Frontal cortex (tissue), 2 donors: ENCODE measurements around the genes LCMT1 and GSG1L.

- RAMPAGE, long total RNA, result no peak
Observed at GRCh38 chr16:25063704-25064345, 47.7 kb upstream of the LCMT1 start.

- RAMPAGE, long total RNA, result no peak
Observed at GRCh38 chr16:25110721-25110970, 896 bp upstream of the LCMT1 start.

GRCh38 chr16:25111677-25112317 is at the start of gene LCMT1:
Gene LCMT1, plus strand, starts transcription at chr16:25111742.
- RAMPAGE, long total RNA, result start-site peak on the plus strand at chr16:25111729-25111825, 504 and 115 reads in 2 replicates

- RAMPAGE, long total RNA, result no peak
Observed at GRCh38 chr16:25246656-25247291, 10.9 kb downstream of the ZKSCAN2 start.

GRCh38 chr16:25258758-25259191 is 1.1 kb upstream of the ZKSCAN2 start:
- RAMPAGE, long total RNA, result no peak

DNA sequence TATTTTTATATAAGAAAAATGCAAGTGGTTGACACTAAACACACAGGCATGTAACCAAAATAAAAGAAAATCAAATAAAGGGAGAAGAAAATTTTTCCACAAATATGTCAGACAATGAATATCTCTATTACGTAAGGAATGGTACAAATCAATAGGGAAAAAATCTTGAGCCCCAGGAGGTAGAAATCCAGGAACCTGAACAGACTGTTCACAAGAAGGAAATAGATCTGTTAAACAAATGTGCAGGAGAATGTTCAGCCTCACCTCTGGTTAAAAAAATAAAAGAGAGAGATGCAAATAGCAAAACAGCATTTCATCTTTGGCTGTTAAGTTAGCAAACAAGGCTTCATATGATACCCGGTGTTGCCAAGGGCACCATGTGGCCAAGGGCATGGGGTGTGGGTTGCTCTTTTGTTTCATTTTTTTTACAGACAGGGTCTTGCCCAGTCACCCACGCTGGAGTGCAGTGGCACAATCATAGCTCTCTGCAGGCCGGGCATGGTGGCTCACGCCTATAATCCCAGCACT is 8.7 kb downstream of the KDM8 start:
- RAMPAGE, long total RNA, result no peak

DNA sequence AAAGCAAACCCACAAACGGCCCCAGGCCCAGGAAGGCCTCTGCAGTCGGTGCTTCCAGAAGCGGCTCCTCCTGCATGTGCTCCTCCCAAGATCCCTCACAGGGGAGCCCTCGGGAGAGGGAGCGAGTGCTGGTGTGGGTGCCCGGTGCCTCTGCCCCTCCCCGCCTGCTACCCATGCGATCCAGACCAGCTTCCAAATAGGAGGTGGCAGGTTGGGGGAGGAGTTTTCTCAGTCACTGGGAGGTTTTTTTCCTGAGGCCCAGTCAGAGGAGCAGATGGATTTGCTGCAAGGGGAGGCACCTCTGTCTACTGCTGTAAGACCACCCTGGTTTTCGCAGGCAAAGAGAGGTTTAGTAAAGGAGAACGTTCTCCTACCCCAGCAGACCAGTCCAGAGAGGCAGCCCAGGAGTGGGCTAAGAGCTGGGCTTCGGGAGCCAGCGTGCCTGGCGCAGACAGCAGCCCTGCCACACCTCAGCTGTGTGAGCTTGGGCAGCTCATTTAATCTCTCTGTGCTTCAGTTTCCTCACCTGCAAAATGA is 16.0 kb downstream of the KDM8 start:
- RAMPAGE, long total RNA, result no peak

- RAMPAGE, long total RNA, result no peak
Observed at GRCh38 chr16:27221264-27221888, 18.1 kb downstream of the KDM8 start.

DNA sequence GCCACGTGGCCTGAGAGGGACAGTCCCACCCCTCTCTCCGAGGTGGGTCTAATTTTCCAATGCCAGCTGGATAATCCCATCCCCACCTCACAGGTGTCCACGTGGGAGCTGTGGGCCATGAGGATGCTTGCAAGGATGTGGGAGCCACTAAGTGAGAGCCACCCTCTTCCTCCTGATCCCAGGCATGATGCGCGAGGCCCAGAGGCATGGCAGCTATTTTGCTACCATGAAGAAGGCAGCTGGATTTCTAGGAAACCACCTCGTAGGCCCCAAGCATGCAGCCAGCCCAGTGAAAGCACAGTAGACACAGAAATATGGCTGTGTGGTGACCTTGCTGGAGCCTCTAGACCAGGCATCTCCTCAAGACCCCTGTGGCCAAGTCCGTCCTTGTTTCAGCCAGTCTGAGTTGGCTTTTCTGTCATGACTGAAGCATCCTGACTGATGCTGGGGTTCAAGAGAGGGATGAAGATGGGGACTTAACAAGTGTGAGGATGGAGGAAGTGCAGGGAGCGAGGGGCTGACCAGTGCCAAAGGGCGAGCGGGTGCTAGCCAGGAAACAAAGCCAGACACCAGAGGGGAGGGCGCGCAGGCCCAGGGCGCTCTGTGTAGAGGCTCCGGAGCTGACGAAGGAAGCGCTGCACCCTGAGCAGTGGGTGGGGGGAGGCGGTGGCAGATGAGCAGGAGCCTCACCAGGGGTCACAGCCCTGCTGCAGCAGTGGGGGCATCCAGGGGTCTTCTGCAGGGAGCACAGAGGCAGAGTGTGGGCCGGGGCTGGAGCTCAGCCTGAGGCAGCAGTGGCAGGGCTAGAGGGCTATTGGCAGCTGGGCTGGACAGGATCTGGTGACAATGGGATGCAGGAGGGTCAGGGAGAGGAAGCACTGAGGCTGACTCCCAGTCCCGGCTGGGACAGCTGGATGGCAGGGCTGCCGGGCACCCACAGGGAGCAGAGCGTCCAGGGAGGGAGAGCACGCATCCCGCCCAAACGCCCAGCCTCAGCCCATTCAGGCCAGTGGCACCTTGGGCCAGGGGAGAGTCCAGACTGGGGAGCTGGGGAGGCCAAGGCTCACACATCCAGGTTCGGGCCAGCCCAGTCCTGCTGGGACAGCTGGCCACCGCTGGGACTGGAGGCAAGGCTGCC is 20.7 kb downstream of the KDM8 start:
- RAMPAGE, long total RNA, result no peak

- RAMPAGE, long total RNA, result no peak
Observed at GRCh38 chr16:27225835-27226381, 22.6 kb downstream of the KDM8 start.

DNA sequence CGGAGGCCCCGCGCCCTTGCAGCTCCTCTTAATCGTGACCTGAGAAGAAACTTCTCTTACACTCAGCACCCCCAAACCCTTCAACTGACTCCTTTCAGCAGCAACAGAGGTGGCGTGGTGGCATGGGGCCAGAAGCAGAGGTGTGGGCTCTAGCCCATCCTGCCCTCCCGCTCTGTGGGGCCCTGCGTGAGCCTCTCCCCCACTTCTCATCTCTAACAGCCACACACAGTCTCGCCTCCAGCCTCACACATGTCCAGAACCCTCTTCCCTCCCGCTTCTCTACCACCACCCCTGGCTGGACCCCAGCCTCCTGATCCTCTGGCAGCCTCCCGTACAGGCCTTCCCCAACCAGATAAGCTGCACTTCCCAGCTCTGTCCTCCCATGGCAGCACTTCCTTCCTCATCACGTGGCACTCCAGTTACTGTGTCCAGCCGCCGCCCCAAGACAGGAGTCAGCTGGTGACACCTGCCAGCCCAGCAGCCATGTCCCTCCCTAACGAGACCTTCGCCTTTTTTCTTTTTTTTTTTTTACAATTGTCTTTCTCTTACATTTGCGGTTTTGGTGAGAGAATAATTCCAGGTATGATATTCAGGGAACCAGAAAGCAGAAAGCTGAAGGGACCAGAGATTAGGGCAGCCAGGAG is 30.4 kb downstream of the NSMCE1 start:
- RAMPAGE, long total RNA, result no peak

DNA sequence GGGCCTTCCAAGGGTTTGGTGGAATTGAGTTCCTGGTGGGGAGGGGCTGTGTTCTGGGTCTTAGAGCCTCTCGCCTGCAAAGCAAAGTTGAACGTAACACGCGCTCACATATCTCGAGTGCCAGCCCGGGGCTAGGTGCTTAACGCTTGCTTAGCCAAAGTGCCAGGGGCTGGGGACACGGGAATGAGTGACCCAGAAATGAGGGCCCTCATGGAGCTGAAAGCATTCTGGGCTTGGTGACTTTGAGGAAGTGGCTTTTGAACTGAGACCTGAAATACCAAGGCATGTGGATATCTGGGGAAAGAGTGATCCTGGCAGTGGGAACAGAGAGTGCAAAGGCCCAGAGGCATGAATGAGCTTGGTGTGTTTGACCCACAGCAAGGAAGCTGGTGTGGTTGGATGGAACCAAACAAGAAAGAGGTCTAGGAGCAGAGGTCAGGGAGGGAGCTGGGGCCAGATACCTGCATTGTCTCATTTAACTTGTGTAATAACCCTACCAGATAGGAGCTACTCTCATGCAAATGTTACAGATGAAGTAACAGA is 5.1 kb downstream of the IL4R start:
- RAMPAGE, long total RNA, result no peak

DNA sequence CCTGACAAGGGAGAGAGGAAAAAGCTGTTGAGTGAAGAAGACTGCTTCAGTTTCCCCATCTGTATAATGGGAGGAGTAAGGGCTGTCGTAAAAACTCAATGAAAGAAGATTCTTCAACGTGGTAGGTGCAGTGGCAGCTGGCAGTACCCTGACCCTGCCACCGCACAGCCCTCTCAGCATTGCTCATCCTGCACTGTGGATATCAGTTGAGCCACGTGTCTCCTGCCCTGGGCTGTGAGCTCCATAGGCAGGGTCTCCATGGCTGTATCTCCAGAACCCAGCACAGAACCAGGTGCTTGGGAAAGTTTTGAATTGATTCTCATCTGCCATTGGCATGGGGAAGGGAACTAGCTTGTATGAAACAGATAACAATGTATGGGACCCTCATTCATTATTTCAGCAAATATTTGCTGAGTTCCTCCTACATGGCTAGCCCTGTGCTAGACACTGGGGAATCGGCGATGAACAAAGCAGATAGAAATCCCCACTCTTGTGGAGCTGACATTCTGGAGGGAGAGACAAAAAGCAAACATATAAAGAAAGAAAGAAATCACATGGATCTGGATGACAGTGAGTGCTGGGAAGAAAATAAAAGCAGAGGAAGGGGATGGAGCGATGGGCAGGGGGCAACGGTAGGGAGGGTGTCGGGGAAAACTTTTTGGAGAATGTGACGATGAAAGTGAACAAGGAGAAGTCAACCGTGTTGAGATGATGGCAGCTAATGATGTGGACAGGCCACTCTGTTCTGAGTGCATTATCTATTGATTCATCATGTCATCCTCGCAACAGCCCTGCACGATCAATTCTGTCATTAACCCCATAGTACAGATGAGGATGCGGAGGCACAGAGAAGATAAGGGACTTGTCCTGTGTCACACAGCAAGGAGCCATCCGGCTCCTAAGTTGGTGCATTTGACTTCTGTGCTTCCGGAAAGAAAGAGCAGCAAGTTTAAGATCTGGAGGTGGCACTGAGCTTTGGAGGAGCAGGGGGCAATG is 41.1 kb downstream of the IL4R start:
- RAMPAGE, long total RNA, result no peak

GRCh38 chr16:27366751-27367412 is 35.1 kb upstream of the IL21R start:
- RAMPAGE, long total RNA, result no peak

- RAMPAGE, long total RNA, result no peak
Observed at GRCh38 chr16:27407055-27407665, 5.2 kb downstream of the IL21R start.

GRCh38 chr16:27627953-27629043 is 78.4 kb downstream of the KATNIP start:
- RAMPAGE, long total RNA, result no peak

- RAMPAGE, long total RNA, result no peak
Observed at GRCh38 chr16:27721356-27722056, 171.6 kb downstream of the KATNIP start.

GRCh38 chr16:28062848-28063999 is at the start of gene GSG1L:
Gene GSG1L, minus strand, starts transcription at chr16:28063714.
- RAMPAGE, long total RNA, result no peak

DNA sequence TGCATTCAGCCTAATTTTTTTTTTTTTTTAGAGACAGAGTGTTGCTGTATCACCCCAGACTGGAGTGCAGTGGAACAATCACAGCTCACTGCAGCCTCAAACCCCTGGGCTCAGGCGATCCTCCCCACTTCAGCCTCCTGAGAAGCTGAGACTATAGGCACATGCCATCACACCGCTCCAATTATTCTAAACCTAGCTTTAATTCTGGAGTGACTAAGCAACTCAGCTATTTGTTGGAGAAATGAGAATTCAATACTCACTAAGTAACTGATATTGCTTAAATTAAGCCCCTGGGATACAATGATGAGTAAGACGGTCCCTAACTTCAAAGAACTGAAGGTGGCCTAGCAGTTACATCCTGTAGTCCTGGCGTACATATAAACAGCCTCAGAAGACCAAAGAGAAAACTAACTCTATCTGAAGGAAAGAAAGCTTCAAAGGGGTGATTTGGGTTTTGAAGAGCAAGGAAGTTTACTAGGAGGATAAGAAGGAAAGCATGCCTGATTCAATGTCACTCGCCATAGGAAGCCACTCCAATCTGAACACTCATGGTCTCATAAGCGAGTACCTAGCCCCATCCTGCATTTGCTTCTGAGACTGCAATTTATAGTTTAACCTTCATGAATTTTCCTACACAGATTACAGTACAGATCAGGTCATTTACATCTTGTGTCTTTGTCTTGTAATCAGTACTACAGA is 25.0 kb downstream of the XPO6 start:
- RAMPAGE, long total RNA, result no peak

GRCh38 chr16:28188218-28189103 is 23.3 kb downstream of the XPO6 start:
- RAMPAGE, long total RNA, result no peak